Cardiac atrium fibroblast (primary cell): ENCODE measurements around the gene PRPF4B.

DNA sequence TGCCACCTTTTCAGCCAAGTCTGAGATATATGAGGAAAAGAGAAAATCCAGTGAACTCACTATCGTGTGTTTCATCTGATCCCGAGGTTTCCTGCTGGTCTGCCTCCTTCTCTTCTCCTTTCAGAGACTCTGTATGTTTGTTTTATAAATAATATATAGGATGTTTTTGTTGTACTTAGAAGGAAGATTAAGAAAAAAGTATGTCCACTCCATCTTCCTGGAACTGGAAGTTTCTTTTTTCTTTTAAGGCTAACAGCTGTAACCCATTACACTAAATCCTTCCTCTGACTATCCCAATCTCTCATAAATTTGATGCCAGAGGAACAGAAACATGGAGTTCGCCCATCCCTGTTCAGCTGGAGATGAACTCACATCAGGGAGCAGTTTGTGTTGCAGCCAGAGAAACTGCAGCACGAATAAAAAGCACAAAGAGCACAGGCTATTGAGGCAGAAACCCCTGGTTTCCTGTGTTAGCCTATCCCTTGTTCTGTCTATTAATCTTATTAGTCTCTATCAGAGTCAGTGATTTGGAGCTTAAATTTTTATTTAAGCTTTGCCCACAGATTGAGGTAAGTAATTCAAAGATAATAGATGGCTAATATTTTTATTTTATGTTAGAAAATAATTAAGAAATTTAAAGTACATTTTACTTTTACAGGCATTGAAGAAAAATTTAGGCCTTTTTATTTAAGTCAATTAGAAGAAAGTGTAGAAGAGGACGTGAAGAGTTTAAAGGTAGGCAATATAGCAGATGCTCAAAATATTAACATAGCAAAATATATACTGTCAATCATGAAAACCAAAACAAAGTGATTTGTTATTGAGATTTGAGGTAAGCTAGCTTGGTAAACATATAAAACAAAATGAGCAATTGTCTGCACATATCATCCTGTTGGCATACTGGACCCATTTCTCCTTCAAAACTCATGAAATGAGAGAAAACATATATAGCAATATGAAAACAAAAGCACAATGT lies 20.9 kb downstream of the RIPK1 start:
- RAMPAGE, long total RNA, result no peak

DNA sequence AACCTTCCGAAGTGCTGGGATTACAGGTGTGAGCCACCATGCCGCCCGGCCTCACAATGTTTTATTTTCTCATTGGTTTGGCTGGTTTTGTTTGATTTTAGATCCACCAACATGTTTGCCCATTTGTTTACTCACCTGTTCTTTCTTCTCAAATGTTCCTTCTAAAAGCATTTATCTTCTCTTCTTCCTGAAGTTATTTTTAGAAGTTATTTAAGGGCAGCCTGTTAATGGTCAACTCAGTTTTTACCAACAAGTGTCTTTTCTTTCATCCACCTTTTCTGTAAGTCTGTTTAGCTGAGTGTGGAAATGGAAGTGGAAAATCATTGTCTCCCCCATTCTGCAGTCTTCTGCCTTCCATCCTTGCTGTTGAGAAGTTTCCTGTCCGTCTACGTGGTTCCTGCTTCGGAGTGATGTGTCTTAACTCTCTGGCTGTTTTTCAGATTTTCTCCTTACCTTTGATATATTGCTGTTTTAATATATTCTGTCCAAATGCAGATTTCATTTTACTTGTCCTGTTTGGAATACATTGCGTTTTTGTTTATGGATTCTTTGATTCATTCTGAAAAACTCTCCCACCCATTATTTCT lies 16.6 kb downstream of the BPHL start:
- RAMPAGE, long total RNA, result no peak

GRCh38 chr6:3135620-3136001 lies 17.1 kb downstream of the BPHL start:
- RAMPAGE, long total RNA, result no peak

- RAMPAGE, long total RNA, result no peak
Measured at GRCh38 chr6:3159954-3160890, 2.9 kb upstream of the TUBB2A start.

DNA sequence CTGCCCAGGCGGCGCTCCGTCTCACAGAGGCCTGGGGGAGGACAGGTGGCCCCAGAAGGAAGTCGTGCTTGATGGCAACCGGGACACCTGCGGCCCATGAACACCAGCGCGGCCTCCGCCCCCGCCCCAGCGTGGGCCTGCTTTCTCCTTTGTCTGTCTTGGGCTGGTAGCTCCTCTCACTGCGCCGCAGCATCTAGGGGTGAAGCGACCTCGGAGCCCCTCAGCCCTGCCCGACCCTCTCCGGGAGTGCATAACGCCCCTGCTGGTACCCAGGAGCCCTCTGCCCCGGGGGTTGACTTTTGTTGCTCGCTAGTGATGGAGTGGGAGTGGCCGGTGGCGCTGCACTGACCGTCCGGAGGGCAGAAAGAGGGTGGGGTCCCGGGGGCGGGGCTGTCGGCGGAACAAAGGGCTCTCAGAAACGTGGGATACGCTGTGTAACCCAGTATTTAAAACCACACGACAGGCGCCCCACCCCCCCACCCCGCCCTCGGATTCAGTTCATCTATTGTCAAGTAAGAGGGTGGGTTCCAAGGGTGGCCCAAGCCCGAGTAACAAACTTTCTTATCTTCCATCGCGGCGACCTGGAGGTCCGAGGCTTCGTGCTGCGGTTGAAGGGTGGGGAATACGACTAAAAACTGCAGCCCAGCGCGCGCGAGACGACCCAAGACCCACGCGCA lies 906 bp upstream of the TUBB2B start:
- RAMPAGE, long total RNA, result no peak

GRCh38 chr6:3317786-3318561 lies 59.2 kb downstream of the PSMG4 start:
- RAMPAGE, long total RNA, result no peak

DNA sequence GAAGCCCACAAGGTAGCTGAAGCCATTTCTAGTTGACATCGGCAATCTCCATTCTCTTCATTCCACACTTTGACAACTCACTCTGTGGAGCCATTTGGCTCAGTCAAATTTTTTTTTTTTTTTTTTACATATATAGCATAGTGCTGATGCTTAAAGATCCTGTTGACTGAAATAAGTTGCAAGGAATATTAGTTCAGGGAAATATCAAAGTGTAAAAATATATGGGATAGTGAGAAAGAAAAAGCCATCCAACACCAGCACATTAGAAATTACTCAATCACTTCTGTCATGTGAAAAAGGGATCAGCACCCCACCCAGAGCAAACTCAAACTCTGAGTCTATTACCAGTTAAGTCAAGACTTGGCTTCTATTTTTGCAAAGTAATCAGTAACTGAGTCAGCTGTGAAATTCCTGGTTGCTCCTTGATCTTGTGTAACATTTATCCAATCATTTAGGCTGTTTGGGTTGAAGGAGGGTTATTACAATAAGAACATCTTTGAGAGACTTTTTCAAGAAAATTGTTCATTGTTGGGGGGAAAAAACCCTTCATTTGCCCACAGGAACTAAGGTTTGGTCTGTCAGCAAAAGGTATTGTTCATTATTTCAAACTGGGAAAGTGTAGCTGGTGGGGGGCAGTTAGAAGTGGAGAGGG lies 51.2 kb downstream of the SLC22A23 start:
- RAMPAGE, long total RNA, result no peak

- RAMPAGE, long total RNA, result no peak
Measured at GRCh38 chr6:3435205-3435821, 21.5 kb downstream of the SLC22A23 start.

DNA sequence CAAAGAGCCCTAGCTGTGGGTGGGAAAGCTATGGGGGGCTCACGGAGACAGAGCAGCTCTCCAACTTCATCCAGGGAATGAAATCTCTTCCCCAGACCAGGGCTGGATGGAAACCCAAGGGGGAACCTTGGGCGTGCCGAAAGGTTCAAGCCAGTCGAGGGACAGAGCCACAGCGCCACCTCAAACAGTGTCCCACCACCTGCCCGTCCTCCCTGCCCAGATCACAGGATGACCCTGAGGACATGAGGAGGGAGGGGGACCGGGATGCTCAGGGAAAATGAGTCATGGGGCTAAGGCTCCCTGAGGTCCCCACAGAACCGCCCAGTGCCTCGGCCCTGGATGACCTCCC lies 26.5 kb downstream of the PXDC1 start:
- RAMPAGE, long total RNA, result no peak

DNA sequence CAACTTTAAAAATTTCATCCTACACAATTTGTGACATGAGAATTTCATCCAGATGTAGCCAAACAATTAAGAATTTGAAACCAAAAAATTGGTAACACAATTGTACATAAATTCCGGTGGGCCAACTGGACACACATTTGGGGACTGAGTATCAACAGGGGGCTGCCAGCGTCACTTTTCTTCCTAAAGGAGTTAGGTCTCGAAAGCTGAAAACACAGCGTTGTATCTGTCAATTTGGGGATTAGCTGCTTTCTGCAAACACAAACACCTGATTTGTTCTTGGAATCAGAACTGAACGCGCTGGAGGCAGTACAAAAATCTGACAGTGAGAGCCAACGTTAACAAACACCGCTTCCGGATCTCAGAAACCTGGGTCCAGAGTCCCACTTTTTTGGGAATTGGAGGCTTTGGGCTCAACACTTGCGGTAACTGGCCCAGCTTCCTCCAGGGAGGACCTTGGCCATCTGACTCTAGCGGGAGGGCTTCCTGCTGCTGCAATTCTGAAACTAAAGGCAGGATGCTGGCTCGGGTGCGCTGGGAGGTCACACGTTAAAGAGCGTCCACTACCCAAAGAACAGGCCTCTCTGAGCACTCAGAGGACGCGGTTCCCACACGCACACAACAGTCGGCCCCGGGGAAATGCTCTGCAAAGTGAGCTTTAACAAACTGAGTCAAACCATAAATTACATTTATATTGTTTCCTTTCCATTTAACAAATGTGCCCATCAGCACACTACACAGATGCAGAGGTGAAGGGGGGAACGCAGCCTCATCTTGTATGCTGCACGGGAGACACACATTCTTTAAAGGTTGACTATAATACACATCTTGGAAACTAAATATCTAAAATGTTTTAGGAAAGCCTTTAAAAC lies 8.6 kb downstream of the PXDC1 start:
- RAMPAGE, long total RNA, result no peak

DNA sequence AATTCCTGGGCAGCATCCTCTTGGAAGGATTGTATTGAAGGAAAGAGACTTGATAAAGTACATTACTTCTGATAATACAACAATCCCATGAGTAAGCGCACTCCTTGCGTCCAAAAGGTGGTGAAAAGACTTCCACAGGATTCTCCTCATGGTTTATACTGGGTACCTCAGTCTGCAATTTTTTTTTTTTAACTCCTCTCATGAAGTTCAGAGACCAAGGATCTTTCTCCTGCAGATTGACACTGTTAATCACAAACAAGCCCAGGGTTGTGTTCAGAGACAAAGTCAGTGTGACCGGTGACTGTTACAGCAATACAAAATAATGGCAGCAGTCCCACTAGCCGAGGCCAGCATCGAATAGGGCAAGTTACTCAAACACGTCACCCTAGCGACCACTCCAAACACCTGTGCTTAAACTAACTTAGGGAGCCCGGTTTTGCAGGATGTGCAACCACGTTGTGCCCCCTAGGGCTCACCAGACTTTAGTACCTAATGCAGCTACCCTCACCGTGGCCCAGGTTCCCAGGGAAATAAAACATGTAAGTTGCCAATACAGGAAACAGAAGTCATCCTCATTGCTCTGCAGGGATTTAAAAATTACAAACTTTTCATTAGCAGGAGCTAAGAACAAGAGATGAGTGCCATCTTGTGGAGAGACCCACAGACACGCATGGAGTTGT lies 37.9 kb downstream of the FAM50B start:
- RAMPAGE, long total RNA, result no peak

DNA sequence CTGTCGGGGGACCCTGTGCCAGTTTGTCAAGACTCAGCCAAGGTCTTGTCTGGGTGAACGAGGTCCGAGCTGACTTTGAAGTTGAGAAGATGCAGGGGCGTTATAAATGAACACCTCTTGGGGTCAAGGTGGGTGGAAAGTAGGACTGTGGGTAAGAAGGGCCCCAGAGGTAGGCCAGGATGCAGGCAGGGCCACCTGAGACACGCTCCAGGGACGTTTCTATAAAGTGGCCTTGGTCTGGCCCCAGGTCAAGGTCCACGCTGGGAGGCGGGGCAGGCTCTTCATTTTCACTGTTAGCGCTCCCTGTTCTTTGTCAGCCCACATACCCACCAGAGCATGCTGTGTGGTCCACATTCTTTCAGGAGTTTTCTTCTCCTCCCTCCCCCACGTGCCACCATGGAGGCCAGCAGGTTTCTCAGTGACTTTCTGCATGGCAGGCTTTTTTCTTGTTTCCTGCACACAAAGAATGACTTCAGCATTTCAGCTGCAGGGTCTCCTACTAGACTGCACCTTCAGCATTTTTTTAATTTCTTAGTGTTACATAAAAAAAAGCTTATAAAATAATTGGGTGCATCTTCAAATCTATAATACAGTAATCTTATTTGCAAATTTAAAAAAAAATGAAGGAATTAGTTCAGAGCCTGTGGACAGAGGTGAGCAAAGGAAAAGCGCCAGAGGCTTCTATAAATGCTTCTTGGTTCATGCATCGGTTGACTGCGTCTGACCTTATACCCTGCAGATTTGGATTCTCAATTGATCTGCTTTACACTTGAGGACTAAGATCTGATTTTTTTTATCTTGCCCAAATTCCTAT lies 57.5 kb downstream of the FAM50B start:
- RAMPAGE, long total RNA, result no peak

DNA sequence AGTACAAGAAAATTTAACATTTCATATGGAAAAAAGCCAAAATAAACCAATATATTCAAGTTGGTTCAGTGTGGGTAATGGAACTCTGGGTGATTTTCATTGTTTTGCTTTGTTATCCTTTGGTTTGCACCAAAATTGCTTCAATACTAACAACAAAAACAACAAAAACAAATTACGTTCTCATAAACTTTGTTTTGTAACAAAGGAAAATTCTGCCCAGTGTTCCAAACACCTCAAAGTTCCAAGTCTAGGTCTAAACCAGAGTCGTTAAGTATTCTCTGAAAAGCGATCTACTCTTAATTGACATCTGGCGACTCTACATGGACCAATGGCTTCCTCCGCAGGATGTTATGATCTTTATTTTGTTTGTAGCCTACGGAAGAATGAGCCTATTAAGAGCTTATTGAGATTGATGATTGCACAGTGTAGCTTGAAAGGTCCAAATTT lies 3.4 kb upstream of the PRPF4B start:
- RAMPAGE, long total RNA, result no peak

- RAMPAGE, long total RNA, result no peak
Measured at GRCh38 chr6:4021001-4021536, at the start of gene PRPF4B. PRPF4B (plus strand) TSS chr6:4021300.

DNA sequence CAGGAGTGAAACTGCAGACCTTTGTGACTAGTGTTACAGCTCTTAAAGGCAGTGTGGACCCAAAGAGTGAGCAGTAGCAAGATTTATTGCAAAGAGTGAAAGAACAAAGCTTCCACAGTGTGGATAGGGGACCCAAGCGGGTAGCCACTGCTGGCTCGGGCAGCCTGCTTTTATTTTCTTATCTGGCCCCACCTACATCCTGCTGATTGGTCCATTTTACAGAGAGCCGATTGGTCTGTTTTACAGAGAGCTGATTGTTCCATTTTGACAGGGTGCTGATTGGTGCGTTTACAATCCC lies 55.3 kb upstream of the ECI2 start:
- RAMPAGE, long total RNA, result no peak

- RAMPAGE, long total RNA, result no peak
Measured at GRCh38 chr6:4351746-4352383, 216.5 kb upstream of the ECI2 start.

- RAMPAGE, long total RNA, result no peak
Measured at GRCh38 chr6:4435833-4436090, 300.4 kb upstream of the ECI2 start.

DNA sequence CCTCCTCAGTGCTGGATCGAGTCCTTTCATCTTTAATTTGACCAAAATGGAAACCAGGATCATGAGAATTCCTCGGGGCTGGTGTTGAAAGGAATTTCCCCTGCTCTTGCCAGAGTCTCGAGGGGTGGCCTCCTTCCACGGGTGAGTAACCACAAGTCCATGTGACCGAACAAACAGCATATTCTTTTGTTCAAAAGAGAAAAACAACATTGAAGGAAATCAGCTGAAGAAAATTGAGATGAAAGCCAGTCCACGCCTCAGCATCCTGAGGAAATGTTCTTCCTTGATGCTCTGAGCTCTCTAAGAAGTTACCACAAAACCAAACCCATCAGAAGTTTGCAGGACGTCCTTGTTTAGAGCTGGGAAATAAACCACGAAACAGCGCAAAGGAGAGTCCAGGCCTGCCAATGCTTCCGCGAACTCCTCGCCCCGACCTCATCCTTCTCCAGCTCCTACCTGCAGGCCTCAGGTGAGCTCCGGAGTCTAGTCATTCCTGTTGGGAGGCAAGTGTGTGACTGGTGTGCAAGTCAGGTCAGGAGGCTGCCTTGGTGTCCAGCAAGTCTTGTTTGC lies 165.8 kb upstream of the CDYL start:
- RAMPAGE, long total RNA, result no peak

DNA sequence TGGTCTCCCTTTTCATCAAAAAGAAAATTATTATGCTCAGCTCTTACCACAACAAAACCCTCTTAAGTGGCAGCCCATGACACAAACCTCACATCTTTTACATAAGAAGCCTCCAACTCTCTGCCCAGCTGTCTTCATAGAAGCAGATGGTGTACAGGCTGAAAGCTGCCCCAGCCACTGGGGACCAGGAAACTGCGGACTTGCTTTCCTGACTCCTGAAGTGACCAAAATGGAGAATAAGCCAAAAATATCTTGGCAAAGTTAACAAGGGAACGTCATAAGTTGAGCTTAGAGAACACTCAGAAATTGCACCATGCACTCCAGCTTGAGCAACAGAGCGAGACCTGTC lies 160.4 kb upstream of the CDYL start:
- RAMPAGE, long total RNA, result no peak

DNA sequence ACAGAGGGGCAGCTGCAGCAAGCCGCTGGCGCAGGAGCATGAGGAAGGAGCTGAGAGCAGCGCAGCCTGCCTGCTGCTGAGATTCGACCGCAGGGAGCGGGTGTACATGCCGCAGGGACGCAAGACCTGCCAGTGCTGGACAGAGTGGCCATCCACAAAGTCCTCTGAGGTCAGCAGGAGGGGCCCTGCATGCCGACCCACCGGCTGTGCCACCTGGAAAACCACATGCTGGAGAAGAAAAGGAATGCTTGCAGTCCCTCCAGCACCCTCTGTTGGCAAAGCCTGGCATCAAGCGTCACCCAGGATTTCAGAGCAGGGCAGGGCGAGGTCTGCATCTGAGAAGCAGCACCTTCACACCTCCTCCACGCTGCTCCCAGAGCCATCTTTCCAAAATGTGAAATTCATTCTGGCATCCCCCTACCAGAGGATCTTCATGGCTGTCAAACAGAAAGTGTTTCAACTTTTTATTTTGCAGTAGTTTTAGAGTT lies 29.8 kb downstream of the CDYL start:
- RAMPAGE, long total RNA, result no peak